Colic lymph node (tissue), 1 donor: Measurements from ENCODE around the genes ADIG and PPP1R16B.

GRCh38 chr20:38095713-38095986, 62.1 kb downstream of the RPRD1B start:
- PRO-cap = unidirectional peak, minus-strand start at chr20:38095897

DNA sequence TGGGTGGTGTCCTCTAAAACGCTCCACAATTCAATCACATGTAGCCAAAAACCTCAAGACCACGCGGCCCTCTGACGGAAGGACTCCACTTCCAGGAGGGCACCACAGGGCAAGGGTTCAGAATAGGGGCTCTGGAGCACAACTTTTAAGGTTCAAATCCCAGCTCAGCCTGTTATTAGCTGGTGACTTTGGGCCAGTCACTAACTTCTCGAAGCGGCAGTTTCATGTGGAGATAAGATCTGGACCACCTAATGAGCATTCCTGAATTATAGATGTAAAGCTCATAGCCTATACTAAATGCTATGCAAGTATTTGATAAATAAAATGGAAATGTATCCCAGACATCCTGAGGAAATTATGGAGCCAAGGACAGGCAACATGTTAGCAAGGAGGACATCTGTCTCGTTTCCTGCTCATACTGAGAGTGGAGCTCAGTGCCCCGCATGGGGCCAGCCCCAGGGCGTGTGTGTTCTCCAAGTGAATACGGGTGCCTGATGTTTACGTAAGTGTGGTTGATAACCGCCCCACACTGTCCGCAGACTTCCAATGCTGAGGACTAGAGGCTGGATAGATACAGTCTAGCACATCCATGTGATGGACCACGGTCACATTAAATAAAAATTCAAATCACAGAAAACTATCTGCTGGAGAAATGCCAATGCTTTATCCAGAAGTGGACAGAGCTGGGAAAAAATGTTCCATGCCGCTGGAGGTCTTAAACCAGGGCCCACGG, 25.2 kb downstream of the TGM2 start:
- PRO-cap = no peak

- PRO-cap = bidirectional peak, plus-strand start at chr20:38144332, minus-strand start at chr20:38144281; bidirectional peak, plus-strand start at chr20:38144477, minus-strand start at chr20:38144479
These were observed 20.8 kb downstream of the TGM2 start for GRCh38 chr20:38143983-38144955.

- PRO-cap = no peak
These were observed 14.3 kb downstream of the TGM2 start for GRCh38 chr20:38150813-38151099.

DNA sequence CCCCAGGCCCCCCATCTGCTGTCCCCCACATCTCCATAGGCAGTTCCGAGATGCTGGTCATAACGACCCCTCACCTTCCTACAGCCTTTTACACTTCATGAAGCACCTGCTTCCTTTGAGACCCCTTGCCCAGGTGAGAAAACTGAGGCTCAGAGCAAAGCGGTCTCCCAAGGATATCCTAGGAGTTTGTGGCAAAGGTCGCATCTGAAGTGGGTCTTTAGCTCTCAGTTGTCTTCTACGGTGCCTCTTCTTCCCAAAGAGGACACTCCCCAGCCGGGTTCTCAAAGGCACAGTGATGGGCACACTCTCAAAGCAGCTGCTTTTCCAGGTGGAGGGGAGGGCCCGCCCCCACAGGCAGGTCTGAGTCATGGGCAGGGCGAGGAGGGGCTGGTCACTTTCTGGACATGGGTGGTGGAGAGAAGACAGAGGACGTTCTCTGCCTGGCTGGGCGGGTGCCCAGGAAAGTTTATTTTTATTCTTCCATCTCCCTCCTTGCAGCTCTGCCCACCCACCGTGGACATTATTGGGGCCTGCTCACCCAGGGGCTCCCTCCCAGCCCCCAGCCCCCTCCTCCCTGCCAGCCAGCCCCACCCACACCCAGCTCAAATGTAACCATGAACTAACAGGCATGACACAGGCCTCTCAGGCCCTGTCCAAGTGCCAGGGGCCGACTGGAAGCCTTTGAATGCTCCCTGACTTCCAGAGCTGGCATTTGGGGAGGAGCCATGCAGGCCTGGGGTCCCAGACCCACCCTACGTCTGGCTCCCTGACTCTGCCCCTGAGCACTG, 8.2 kb downstream of the TGM2 start:
- PRO-cap = no peak

DNA sequence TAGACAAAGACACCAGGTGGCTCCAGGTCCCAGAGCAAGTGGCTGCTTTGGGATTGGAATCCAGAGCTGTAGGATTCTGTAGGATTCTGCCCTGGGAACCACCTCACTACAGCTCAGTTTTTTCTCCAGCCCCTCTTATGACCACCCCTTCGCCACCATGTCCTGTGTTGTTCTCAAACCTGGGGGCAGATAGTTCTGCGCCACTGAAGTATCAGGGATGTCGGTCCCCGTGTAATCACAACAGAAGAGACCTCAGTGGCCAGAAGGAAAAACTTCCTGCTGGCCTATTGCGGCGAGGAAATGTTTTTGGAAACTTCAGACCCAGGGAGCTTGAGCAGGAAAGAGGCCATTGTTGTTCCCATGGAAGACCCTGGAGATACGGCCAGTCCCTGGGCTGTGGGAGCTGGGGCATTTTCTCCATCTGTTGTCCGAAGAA, 1.6 kb downstream of the TGM2 start:
- PRO-cap = no peak

- PRO-cap = no peak
These were observed 13.6 kb downstream of the KIAA1755 start for GRCh38 chr20:38246834-38247503.

DNA sequence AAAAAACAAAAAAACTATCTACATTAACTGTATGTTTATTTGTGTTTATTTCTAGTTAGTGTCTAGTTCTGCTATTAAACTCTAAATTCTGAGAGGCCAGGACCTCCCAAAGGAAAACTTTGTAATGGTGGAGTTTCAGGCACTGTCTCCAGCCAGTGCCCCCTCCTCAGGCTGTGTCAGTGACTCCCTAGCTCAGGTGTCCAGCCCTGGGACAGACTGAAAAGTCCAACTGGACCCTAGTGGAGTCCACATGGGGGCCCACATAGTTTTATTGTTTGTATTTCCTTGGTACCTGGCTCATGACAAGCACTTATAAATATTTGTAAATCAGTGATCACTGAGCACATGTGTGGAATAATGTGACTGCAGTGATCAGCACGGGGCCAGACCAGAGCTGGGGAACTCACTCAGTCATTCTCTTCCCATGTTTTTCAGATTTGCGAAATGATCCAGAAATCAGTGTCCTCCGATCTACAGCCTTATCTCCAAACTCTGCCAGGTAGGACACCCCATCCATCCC, 14.0 kb downstream of the LBP start:
- PRO-cap = no peak

GRCh38 chr20:38369444-38370026, 23.3 kb downstream of the LBP start:
- PRO-cap = no peak

DNA sequence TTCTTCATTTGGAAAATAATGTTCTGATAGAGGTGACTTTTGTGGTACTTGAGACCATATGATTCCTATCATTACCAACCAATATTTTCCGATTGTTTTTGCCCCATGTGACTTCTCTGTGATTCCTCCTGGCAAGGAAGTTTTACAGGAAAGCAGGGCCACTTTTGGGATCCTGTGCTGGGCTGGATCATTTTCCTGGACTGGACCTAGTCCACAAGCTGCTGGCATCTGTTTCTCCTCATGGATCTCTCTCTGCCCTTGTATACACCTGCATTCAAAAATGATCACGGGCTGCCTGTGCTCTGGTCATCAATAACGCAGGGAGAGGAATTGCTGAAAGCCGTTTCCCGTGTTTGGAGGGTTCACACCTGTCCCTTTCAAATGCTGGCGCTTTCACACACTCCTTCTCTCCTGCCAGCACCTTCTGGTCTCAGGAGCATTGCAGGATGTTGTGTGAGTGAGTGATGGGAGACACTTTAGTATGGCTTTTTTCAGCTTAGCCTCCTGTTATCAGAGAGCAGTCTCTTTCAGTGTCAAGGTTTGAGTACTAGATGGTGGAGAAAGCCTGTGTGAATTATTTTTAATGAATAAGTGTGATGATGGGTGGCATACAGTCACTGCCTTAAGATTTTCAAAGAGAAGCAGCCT, 23.4 kb upstream of the RALGAPB start:
- PRO-cap = no peak

DNA sequence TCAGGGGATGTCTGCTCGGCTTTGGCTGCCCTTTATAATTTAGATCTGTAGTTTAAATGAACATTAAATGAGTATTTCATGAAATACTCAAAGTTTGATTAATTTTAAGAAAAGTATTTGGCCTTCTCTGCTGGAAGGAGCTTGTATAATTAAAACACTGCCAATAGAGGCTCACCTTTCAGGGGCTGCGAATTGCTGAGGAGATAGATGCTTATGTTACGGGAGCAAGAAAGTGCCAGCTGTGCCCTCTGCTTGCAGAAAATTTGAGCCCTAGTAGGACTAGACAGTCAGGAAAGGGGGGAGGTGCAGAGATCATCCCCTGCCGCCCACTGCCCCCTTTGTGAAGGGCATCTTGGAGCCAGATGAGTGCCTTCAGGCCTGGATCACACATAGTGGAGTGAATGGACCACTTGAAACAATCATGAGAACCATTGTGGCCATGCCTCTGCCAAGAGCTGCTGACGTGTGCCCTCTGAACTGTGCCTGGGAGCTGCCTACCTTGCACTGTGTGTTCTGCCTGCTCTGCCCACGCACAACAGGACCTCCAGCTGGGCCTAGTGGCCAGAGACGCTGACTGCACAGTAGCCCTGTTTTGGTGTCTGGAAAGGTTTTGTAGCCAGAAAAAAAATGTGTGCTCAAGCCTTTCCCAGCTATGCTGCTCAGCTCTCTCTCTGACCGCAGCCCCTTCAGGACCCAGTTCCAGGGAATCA, 1.9 kb upstream of the ADIG start:
- PRO-cap = no peak

DNA sequence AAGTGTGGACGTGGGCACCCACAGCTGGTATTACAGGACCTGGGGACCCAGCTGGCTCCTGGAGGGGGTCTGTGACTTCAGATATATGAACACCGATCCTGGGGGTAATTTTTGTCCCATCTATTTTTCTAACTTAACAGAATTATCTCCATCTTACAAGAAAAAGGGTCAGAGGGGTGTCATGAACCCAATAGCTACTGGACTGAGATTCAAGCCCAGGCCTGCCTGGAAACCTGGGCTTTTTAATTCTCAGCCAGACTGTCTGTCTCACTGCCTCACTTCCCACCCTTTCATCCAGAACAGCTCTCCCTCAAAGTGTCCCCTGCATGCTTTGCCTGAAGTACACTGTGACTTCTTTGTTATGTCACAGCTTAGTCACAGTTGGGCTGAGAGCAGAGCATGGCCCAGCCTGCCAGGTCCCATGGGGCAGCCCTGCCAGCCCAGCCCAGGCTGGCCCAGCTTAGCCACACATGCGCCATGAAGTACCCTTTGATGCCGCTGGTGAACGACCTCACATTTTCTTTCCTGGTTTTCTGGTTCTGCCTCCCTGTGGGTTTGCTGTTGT, at the start of gene ADIG:
Gene ADIG (plus strand): TSS at position 424 of the 565 bp plus-strand sequence.
- PRO-cap = no peak

GRCh38 chr20:38601515-38602013, 20.6 kb downstream of the ADIG start:
- PRO-cap = no peak

DNA sequence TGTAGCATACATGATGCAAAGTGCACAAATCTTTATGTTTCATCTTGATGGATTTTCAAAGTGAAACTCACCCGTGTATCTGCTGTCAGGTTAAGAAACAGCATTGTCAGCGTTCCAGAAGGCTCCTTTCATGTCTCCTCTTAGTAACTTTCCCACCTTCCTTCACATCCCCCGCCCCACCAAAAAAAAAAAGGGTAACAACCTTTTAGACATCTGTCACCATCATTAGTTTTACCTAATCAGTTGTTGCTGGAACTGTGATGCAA, 7.1 kb downstream of the ACTR5 start:
- PRO-cap = no peak

DNA sequence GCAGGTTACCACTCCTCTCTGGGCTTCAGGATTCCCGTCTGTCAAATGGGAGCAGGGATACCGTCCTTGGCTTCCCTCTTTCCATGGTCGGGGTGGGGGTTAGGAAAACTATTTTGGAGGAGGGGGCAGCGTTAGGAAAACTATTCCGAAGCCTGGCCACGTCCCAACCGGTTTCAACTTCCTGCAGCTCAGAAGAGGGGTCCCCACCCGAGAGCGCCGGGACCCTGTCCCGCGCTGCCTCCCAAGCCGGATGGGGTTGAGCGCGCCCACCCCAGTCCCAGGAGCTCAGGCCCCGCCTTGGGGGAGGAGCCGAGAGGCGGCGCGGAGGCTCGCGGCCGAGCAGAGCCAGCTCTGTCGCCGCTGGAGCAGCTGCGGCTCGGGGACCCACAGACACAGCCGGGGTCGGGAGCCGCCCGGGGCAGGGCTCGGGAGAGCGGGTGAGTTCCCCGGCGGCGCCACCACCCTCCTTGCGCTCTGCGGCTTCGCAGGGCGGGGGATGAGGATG, at the start of gene PPP1R16B:
Gene PPP1R16B (plus strand): TSS at position 342 of the 505 bp plus-strand sequence.
- PRO-cap = bidirectional peak, plus-strand start at position 354 of the sequence, minus-strand start at position 252 of the sequence

DNA sequence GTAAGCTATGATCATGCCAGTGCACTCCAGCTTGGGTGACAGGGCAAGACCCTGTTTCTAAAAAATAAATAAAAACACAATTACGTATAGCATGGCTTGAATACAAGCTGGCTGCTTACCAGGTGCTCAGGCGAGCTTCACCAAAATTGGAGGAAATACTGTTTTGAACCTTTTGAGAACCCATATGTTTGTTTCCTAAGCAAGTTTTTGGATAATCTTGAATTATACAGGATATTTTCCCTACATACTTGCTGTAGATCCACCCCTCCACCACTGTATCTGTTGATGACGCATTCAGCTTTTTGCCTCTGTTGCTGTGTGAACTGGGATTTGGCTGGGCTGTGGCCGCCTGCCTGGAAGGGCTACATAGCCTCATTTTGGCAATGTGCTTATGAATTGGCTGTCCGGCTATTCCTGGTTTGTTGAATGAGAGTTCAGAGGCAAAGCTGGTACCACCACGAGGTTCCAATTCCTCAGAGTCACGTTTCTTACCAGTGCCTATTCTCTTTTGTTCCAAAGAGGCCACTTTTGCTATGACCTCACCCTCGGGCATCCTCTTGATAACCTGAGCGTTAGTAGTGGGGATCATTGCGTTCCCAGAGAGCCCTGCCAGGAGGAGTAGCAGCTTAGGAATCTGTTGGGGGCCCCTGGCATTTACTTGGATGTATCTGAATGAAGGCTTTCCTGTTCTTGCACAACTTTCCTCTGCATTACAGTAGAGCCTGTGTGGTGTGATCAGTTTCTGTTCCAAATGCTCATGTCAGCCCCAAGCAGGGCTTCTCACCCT, 6.3 kb downstream of the FAM83D start:
- PRO-cap = no peak

- PRO-cap = no peak
These were observed 61.5 kb downstream of the DHX35 start for GRCh38 chr20:39023632-39024083.

DNA sequence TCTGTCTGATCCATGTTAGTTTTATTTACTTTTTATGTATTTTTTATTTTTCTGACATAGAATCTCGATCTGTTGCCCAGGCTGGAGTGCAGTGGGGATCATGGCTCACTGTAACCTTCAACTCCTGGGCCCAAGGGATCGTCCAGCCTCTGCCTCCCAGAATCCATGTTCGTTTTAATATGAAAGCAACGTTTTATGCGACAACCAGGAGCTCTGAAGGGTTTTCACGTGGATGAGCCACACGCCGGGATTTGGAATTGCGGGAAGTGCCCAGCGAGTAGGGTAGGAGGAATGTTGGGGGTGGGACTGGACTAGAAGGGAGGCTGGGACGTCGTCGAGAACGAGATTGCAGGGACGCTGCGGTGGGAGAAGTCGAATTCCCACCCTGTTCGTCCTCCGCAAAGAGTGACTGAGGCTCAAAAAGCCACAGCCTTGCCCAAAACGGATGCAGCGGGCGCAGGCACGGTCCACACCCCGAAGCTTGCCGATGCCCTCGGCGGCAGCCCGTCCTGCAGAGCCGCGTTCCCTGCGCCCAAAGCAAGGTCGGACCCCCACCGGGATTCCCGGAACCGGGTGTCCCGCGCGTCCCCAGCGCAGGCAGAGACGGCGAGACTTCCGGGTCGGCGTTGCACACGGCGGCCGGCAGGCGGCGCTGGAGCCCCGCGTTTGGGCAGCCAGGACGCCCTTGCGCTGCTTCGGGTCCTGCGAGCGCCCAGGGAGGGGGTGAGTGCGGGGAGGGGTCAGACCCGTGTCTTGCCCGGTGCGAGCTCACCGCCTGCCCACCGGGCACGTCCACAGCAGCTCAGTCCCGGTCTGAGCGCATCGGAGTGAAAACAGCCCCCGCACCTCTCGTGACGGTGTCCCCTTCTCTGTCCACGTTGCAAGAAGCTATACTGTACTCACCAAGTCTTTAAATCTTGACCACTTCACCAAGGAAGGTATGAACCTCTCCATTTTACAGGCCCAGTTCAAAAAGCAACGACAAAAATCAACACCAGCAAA, 87.8 kb downstream of the DHX35 start:
- PRO-cap = unidirectional peak, minus-strand start at position 602 of the sequence

DNA sequence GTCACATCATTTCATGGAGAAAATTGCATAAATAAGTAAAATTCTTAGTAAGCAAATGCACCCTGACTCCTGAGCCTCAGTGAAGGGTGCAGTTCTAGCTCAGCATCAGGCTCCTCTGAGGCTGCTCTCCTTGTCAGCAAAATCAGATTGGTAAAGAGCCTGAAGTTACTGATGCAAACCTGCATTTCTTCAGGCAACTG, 266.1 kb downstream of the MAFB start:
- PRO-cap = no peak

DNA sequence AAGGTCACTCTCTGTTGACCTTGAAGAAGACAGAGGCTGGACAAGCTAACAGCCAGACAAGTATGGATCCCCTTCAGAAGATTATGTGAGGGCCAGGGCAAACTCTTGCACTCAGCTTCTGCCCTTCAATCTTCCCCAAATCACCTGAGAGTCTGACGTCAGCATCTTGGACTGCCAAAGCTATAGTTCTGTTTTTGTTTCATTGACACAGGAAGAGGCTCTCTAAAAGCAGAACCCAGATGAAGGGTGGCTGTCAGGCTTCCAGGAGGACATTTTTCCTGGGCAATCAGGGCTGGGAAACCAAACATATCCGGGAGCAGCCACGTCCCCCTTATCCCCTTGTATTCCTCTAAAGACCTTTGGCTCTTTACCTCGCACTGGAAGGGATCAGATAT, 13.5 kb downstream of the MAFB start:
- PRO-cap = no peak